ENCODE measurements around a stretch of chr3.

DNA sequence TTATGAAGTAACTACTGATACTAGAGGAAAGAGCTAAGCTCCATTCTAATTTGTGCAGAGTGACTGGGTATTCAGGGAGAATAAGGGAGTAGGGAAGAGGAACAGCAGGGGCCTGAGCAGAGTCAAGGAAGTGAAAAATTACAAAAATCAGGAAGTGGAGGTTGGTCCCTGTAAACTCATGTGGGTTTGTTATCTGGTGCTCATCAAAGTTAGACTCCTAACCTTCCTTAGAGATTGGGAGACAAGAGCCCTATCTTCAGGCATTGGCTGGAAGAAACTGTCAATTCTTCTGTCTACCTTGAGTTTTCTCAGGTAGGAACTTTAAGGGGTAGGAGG is 82.5 kb downstream of the NEK11 start:
- PRO-cap, 3 experiments, result no peak in any of the 3 experiments

DNA sequence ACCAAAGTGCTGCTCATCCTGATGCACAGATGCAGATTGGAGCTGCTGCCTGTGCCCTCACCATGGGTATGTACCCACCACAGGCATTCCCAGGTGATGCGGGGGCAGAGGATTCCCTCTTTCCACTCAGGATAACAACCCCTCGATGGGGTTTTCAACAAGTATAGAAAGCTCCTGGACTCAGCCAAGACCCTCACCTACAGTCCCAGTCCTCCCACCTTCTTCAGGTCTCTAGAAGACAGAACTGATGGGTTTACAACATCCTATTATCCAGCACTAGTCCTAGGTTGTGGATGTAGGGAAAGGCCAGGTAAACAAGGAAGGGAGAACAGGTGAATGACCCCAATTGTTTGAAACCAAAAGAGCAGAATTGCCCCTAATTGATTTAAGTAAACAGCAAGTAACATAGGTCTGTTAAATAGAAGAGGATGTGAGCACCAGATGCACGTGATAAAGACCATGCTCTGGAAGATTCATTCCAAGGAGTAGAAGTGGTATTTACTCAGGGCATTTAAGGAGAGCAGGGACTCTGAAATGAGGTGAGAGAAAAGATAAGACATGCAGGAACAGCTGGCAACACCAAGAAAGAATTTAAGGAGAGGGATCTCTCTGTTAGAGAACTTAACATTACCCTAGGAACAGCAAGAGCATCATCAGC is 6.1 kb downstream of the NUDT16 start:
- PRO-cap, 3 experiments, result no peak in any of the 3 experiments
- RRBS, result no CpG with 5 or more reads among the region's 3 CpGs

- PRO-cap, 3 experiments, result no peak in any of the 3 experiments
- RRBS, result no CpG with 5 or more reads among the region's 2 CpGs
These were observed 767 bp downstream of the MRPL3 start for GRCh38 chr3:131501956-131502452.

- PRO-cap, 3 experiments, result no peak in any of the 3 experiments
- RRBS, result no CpG with 5 or more reads among the region's 4 CpGs
These were observed 2.6 kb upstream of the MRPL3 start for GRCh38 chr3:131505325-131505723.

- PRO-cap, 3 experiments, result no peak in any of the 3 experiments
These were observed 123.8 kb upstream of the CPNE4 start for GRCh38 chr3:132158635-132159085.

DNA sequence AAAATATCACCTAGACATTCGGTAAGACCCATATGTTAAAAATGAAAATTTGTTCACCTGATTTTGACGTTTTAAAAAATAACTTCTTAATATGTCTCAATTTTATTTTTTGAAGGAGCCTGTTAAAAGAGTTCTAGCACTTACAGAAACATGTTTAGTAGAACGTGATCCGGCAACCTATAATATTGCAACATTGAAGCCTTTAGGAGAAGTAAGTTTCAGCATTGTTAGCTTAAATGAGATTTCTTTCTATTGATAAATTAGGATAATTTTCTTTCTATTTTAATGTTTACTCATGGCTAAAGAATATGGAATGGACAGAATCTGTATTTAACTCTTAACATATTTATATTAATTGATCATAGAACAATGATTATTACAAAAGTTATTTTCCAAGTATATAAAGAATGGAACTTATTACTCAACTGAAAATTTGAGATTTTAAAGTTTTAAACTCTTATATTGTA is 36.2 kb downstream of the DNAJC13 start:
- PRO-cap, 3 experiments, result no peak in any of the 3 experiments
- RRBS, result no CpG with 5 or more reads among the region's 4 CpGs

- PRO-cap, 3 experiments, result no peak in any of the 3 experiments
- RRBS, result no CpG with 5 or more reads among the region's 4 CpGs
These were observed 103.6 kb upstream of the BFSP2 start for GRCh38 chr3:133296281-133296728.

DNA sequence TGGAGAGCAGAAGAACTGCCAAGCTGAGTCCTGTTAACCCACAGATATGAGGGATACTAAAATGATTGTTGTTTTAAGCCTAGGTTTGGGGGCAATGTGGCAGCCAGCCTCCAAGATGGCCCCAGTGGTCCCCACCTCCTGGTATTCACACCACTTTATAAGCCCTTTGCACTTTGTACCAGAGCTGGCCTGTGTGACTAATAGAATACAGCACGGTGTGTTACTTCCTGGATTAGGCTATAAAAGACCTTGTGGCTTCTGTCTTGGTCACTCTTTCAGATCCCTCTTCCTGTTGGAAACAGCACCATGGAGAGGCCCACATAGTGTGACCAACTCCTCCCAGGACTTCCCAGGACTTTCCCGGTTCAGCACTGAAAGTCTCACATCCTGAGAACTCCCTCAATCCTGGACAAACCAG is 32.4 kb upstream of the CDV3 start:
- PRO-cap, 3 experiments, result no peak in any of the 3 experiments
- RRBS, result no CpG with 5 or more reads among the region's 2 CpGs

- PRO-cap, 3 experiments, result no peak in any of the 3 experiments
- RRBS, result no CpG with 5 or more reads among the region's 7 CpGs
These were observed 14.4 kb downstream of the CDV3 start for GRCh38 chr3:133587579-133588663.

DNA sequence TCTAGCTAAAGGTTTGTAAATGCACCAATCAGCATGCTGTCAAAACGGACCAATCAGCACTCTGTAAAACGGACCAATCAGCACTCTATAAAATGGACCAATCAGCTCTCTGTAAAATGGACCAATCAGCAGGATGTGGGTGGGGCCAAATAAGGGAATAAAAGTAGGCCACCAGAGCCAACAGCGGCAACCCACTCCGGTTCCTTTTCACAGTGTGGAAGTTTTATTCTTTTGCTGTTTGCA is 13.9 kb upstream of the TF start:
- PRO-cap, 3 experiments, result no peak in any of the 3 experiments
- RRBS, result no CpG with 5 or more reads among the region's 4 CpGs

GRCh38 chr3:133758999-133759552 is 12.9 kb downstream of the TF start:
- PRO-cap, 3 experiments, result no peak in any of the 3 experiments
- RRBS, result no CpG with 5 or more reads among the region's 7 CpGs

DNA sequence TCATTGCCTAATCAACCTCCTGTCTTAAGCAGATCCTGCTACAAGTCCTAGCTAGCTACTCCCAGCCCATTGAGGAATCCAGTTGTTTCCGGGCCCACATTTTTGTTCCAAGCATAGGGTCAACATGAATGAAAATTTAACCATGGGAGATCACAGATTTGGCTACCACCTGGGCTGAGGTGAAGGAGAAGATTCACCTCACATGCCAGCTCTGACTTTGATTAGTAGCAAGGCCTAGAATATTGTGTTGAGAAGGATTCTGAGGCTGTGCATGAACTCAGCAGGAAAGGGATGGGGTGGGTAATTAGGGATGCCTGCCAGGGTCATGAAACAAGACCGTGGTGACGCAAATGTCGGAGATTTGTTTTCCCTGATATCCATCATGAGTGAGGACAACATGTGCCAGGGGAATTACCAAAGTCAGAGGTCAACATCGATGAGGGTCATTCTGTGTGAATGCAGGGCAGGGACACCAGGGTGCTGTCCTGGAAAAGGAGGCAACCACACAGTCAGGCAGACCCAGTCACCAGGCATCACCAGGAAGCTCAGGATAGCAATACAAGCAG is 52.3 kb downstream of the SLCO2A1 start:
- PRO-cap, 3 experiments, result no peak in any of the 3 experiments
- RRBS, result no CpG with 5 or more reads among the region's 5 CpGs

- PRO-cap, 3 experiments, result no peak in any of the 3 experiments
- RRBS, result no CpG with 5 or more reads among the region's 2 CpGs
These were observed 38.6 kb downstream of the SLCO2A1 start for GRCh38 chr3:133991180-133991426.

DNA sequence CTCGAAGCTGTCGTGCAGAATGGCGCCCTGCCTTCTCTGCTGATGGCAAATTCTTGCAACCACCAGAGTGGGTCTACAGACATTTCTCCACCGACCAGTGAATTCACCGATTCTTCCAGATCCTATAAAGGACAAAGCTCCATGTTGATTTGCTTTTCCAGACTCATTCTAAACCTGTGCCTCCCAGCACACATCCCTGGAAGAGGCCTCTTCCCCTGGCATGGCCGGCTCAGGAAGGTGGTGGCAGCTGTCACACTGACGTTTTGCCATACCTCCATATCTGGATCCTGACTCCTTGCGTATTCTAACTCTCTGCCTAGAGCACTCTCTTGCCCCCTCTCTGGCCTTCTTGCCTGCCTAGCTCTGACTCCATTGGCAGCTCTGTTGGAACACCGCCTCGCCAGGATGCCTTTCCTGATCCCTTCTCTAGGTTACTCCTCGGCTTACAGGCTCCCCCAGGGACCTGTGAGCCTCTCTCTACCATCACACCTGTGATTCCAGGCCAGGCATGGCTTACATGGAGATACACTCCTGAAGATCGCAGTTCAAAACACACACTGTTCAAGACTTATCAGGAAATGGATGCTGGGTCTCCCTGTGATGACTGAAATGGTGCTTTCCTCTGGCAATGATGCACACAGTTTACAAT is 30.9 kb downstream of the SLCO2A1 start:
- PRO-cap, 3 experiments, result no peak in any of the 3 experiments
- RRBS, result no CpG with 5 or more reads among the region's 12 CpGs

GRCh38 chr3:134038565-134039610 is 9.2 kb upstream of the SLCO2A1 start:
- PRO-cap, 3 experiments, result no peak in any of the 3 experiments
- RRBS, result no CpG with 5 or more reads among the region's 14 CpGs

DNA sequence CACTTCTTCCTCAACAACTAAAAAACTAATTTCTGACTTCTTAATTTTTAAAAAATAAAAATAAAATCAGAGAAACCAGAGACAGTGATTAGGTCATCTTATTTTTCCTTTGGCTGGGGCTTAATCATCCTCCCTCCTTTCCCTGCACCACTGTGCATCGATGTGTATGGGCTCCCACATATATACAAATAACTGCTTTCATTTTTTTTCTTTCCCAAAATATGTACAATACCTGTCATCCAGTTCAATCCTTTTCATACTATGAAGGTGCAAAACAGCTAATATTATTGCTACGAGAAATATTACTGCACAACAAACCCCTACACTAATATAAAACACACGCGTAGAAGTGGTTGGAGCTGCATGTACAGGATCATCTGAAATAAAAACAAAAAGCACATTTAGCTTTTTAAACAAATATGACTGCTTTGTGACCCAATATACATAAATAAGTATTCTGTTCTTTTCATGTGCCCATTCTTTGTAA is 48.1 kb downstream of the RYK start:
- PRO-cap, 3 experiments, result no peak in any of the 3 experiments
- RRBS, result no CpG with 5 or more reads among the region's 4 CpGs

DNA sequence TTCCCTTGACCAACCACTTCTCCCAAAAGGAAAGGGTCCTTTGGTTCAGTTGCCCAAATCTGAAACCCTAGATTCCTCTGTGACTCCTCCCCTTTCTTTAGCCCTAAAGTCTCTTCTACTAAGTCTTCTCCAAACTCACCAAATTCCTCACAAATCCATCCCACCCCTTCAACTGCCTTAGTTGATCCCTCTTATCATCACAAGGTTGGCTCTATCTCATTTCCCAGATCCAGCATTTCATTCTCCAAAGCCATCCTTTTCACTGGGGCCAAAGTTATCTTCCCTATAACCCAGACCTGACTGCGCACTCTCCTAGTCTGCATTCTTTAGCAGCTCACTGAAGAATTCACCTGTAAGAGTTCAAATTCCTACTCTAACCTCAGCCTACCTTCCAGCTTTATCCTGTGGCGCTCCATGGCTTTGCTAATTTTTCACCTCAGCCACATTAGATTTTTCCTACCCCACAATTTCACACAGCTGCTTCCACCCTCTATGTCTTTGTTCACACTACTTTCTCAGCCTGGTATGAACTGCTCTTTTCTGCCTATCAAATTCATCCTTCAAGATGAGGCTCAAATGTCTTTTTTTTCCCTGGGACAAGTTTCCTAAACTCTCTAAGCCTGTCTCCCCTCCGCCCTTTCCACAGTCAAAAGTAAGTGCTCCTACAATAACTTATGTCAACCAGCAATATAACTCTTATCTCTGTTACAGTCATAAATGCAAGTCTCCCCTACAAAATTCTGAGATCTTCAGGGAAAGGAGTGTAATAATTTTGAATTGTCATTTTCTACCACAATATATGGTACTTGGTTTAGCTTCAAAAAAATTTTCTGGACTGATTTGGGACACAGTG is 7.3 kb downstream of the RYK start:
- PRO-cap, 3 experiments, result no peak in any of the 3 experiments
- RRBS, result no CpG with 5 or more reads among the region's 3 CpGs

DNA sequence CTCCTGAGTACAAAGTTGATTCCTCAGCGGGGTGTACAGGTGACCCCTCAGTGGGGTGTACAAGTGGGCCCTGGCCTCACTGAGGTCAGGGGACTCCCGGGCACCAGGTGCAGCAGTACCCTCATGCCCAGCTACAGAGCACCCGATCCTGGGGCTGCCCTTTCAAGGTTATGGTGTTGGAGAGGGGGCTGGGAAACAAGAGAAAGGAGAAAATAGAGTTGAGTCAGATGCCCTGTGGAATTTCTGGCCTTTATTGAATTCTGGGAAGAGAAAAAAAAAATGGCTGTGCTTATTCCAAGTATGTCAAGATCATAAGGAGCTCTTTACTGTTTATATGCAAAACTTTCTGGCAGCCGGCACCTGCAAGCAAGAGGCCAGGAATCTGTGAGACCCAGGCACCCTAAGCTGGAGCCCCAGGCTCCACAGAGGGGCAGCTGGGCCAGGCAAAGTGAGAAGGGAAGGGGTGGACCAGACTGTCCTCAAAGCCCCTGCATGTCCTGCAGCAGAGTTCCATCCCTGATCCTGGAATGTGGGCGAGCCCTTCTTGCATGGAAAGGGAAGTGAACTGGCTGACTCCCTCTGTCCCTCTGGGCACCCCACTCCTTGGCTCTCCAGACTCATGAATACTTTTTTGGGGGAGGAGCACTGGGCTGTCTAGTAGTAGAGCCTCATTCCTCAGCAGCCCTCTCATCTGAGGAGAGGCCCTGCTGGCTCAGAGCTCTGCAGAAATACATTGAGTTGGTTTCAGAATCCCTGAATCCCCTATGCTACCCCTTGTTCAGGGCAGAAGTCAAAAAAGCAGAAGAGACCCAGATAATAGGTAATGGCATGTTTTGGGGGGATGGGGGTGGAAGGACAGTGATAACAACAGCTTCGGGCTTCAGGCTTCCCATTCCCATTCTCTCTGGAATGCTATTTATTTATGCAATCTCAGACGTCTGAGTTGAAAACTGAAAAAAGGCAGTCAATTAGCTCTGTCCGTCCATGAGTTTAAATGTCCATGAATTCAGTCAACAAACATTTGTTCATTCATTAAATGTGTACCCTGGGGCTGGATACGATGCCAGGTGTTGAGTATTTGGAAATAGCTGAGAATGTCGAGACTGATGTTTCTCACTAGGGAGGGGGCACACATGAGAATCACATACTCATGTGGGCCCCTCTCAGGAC is 42.8 kb downstream of the AMOTL2 start:
- PRO-cap, 3 experiments, result peak in 2 of 3 experiments; most common plus-strand start position 671 of the sequence (in 1); most common minus-strand start position 589 of the sequence (in 2)
- RRBS, result no CpG with 5 or more reads among the region's 10 CpGs

- PRO-cap, 3 experiments, result peak in 3 of 3 experiments; most common plus-strand start chr3:134364286 (in 3); most common minus-strand start chr3:134364029 (in 1)
- RRBS, result 2% methylated on average over 21 of the region's 44 CpGs
These were observed 10.0 kb downstream of the AMOTL2 start for GRCh38 chr3:134363817-134364990.

DNA sequence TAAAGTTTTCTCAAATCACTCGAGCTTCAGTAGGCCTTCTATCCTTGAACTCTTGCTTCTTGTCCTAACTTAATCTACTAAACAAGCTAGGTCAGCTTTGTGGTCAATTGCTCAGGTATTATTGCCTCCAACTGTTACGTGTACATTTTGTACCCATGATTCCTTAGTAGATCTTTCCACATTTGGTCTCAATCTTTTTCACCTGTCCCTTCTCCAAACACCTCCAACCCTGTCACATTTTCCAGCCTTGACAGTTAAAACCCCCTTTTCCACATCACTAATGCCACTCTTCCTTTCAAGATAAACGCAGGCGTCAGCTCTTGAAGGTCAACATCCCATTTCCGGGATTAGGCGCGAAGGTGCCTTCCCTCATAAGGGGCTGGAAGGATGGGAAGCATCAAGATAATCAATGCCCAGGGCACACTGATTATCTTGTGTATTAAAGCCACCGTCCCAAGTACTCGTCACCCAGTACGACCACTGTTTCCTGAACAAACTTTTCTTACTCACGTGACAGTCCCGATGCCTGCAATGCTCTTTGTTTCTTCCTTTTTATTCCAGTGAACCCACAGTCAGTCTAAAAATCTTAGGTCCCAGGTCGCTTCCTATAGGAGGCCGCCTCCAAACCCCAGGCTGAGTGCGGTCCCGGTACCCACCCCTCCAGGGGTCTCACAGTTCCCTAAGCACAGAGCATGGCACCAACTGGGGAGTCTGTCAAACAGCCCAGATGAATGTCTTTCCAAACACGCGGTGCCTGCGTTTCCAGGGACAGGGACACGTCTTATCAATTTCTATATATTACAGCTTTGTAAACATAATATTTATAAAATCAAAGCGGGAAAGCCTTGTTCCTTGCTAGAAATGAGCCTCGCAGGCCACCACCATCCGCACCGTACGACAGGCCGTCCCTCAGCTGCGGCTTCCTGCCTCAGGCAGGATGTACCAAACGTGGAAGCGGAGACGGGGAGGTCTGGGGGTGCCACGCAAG is 681 bp downstream of the ANAPC13 start:
- PRO-cap, 3 experiments, result peak in 3 of 3 experiments; most common plus-strand start position 945 of the sequence (in 3); most common minus-strand start position 896 of the sequence (in 2)
- RRBS, result no CpG with 5 or more reads among the region's 31 CpGs